SJSA1 (cell line): Measurements from ENCODE around the gene GPR160.

DNA sequence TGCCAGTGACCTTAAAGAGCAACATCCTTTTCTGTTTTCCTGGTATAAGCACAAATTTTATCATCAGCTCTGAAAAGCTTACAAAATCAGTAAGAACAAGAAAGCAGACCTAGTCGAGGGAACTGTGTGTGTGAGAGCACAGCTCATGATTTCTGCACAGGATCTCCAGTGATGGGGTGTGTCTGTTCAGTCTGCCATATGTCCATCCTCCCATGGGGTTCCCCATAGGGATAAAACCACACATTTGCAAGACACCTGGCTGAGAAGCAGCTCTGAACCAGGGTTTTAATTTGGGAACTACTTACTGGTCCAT is 72.4 kb downstream of the GOLIM4 start:
- RAMPAGE, long total RNA = no peak

DNA sequence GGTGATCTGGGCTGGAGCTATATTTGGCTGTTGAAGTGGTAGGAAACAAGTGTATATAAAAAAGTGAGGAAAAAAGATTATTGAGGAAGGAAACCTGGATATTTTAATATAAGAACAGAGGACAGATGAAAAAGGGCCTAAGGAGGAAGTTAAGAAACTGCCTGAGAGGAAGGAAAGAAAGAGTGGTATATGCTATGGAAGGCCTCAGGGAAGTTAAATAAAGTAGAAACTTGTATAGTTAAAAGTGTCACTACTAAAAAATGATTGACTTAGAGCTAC is 164.9 kb upstream of the GOLIM4 start:
- RAMPAGE, long total RNA = no peak

DNA sequence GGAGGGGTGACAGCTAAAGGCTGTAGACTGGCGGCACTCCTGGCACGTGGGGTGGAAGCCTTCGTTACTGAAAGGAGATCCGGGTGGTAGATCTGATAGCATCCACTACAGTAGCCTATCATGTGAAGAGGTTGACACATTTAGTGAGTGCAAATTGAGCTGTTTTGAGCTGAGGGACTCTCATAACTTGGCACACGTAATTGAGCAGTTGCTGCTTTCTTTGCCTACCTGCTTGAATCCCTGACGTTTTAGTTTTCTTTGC is 588.9 kb upstream of the GOLIM4 start:
- RAMPAGE, long total RNA = no peak

GRCh38 chr3:169273047-169273865 is 390.3 kb downstream of the MECOM start:
- RAMPAGE, long total RNA = no peak

DNA sequence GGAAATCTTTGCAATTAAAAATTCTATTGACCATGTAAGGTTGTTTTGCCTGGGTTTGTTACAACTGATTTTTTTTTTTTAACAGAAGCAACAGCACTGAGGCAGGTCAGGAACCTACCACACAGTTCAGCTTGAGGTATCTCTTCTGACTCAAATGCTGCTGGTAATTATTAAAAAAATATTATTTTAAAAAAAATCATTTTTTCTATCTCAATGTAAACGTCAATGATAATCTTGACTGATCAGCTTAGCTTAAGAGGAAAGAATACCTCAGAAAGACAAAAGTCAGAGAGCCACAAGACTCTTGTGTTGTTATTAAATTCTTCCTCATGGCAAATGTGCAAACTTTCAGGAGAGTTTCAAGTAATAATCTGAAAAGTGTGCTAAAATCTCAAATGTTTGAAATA is 366.0 kb downstream of the MECOM start:
- RAMPAGE, long total RNA = no peak

DNA sequence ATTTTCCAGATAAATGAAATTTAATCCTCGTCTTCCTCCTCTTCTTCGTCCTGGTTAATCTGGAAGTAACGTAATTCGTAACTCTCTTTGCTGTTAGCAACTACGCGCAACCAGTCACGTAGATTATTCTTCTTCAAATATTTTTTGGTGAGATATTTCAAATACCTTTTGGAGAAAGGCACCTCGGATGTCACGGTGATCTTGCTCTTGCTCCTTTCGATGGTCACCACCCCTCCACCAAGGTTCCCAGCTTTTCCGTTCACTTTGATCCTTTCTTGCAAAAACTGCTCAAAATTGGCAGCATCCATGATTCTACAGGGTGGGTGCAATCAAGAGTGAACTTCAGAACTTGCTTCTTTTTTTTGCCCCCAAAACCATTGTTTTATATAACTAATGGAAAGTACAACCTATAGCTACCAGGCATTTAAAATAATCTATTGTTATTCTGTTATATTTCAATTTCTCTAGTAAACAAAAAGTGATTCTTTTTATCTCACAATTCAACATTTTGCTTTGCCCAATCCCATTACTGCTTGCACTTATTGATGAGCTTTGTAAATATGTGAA is 179.8 kb downstream of the MECOM start:
- RAMPAGE, long total RNA = start-site peak on the minus strand centred at position 301 of the sequence, 27 bp wide, 13 and 14 reads in 2 replicates

DNA sequence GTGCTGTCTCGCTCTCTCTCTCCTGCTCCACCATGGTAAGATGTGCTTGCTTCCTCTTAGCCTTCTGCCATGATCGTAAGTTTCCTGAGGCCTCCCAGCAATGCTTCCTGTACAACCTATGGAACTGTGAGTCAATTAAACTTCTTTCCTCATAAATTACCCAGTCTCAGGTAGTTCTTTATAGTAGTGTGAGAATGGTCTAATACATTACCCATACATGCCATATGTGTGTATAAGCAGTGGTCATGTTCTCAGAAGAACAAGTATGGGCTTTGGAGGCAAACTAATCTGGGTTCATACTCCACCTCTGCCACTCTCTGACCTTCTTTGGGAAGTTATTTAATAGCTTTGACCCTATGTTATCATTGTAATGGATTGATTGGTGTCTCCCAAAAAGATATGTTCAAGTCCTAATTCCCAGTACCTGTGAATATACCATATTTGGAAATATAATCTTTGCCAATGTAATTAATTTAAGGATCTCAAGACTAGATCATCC is 116.2 kb downstream of the MECOM start:
- RAMPAGE, long total RNA = no peak

DNA sequence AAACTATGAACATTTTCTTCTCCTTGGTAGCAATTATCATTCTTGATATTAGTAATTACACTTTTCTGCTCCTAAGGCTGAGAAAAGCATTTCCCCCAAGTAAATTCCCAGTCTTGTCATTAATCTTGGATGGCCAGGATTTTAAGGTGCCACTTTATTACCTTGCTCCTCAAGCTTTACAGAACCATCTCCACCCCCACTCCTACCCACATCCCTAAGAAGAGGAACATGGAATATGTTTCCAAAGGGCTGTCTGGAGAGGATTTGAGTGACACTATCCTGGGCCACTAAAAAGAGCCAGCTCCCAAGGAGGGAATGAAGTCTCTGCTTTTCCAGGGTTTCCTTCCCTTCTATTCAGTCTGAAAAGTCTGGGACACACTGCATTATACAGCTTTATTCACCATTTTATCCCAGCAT is 35.5 kb upstream of the MECOM start:
- RAMPAGE, long total RNA = no peak

DNA sequence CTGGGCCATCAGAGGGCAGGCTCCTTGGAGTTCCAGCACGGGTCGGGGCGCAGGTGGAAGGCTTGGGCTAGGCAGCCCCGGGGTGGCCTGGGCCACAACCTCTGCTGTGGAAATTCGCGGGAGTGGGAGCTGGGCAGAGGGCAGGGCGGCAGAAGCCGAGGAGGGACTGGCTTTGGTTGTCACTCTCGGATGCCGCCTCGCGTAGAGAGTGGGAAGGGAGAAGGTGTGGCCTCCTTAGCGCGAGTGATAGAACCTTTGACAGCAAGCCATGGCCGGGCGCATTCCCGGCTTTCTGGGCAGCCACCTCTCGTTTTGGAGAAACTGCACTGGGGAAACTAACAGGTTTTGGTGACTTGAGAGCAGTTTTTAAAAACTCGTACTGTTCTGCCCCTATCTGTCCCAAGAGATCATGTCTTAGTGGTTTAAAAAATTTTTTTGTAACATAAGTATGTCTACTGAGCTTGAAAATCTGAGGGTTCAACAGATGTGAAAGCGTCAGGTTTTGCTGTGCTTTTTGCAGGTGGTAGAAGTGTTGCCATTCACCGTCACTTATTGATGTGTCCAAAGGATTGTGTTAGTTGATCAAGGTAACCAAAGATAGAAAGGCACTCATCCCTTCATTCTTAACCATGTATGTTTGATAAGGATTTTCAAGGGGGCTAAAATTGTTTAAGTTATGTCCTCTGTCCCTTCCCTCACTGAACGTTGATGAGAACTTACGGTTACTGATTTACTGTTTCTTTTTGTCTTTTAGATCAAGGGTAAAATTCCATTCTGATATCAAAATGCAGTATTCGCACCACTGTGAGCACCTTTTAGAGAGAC is 527 bp downstream of the MYNN start:
- RAMPAGE, long total RNA = no peak

- RAMPAGE, long total RNA = no peak
Observed at GRCh38 chr3:169865150-169865794, 4.5 kb downstream of the LRRC31 start.

GRCh38 chr3:169870053-169870501 is 342 bp upstream of the LRRC31 start:
- RAMPAGE, long total RNA = no peak

- RAMPAGE, long total RNA = no peak
Observed at GRCh38 chr3:169940647-169940848, 26.1 kb upstream of the SEC62 start.

DNA sequence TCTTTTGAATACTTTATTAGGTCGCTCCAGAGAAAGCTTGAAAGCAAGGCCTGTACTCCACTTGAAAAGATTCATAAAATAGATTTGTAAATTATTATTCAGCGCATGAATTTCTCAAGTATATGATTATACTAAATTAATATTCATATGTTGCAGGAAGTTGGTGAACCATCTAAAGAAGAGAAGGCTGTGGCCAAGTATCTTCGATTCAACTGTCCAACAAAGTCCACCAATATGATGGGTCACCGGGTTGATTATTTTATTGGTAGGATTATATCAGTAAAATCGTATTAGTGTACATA is 8.8 kb downstream of the SEC62 start:
- RAMPAGE, long total RNA = no peak

DNA sequence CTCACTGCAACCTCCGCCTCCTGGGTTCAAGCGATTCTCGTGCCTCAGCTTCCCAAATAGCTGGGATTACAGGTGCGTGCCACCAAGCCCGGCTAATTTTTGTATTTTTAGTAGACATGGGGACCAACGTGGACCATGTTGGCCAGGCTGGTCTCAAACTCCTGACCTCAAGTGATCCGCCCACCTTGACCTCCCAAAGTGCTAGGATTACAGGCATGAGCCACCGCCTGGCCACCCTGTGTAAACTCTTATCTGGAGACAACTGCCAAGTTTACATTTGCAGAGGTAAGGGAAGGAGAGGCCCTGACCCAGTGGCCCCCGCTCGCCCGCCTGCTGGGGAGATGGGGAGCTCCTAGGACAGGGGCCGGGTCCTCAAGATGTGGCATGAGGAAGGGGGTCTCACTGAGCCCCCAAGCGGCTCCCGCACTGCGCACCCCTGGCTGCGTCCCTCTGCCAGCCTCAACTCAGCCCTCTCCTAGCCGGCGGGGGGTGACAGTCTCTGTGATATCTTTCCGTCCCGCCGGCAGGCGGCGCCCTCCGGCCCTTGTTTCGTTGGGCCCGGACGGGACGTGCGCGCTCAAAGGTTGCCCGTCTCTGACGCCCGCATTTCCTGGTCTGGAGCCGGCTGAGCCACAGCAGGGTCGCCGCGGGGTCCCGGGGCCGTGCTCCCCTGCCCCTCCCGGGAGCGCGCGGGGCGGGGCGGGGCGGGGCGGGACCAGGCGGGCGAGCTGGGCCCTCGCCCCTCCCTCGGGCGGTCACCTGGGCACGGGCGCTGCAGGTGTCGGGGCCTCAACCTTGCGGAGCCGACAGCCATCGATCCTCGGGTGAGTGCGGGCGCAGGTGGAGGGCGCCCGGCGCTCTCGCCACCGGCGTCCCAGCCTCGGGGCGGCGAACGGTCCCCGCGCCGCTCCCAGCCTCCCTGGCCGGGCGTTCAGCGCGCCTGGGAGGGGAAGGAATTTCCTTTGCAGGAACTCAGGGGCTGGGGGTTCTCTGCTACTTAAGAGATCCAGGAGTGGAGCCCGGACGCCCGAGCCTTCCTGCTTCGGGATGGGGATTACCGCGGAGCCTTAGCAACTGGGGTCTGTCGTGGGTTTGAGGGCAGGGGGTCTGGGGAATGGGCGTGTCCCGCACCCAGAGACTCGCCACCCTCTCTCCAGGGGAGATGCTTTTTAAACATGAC is at the start of gene GPR160:
Gene GPR160, plus strand, starts transcription at position 604 of the 1,180 bp plus-strand sequence.
- RAMPAGE, long total RNA = no peak

DNA sequence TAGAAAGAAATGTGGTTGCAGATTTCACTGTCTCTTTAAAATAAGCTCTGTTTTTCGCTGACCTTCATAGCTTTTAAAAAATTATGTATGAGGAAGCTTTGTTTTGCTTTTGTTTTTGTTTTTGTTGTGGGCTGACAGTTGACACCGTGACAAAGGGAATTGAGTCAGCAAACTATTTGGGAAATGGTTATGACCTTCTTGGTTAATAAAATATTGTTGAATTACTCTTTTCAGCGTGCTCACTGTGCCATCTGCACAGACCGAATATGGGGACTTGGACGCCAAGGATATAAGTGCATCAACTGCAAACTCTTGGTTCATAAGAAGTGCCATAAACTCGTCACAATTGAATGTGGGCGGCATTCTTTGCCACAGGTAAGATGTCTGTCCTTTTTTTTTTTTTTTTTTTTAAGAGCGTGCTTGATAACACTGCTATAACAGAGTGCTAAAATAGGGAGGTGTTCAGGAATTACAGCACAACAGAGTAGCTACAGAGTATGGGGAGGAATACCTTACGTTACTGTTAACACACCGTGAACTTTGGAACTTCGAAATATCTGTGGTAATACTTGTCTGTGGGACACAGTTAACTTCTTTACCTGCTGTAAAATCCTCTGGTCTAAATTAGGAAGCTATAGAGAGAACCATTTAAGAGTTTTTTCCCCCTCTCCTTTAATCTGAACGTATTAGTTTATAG is 48.1 kb downstream of the PRKCI start:
- RAMPAGE, long total RNA = no peak

DNA sequence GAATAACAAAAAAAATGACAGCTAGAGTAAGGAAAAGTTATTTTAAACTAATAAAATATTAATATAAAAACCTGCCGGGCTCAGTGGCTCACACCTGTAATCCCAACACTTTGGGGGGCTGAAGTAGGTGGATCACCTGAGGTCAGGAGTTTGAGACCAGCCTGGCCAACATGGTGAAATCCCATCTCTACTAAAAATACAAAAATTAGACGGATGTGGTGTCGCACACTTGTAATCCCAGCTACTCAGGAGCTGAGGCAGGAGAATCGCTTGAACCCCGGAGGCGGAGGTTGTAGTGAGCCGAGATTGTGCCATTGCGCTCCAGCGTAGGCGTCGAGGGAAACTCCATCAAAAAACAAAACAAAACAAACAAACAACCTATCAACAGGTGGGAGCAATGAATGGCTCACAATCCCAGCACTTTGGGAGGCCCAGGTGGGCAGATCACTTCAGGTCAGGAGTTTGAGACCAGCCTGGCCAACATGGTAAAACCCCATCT is 4.7 kb downstream of the SKIL start:
- RAMPAGE, long total RNA = no peak

- RAMPAGE, long total RNA = no peak
Observed at GRCh38 chr3:170390072-170390649, 28.5 kb upstream of the CLDN11 start.

GRCh38 chr3:170425576-170426312 is 7.1 kb downstream of the CLDN11 start:
- RAMPAGE, long total RNA = no peak

DNA sequence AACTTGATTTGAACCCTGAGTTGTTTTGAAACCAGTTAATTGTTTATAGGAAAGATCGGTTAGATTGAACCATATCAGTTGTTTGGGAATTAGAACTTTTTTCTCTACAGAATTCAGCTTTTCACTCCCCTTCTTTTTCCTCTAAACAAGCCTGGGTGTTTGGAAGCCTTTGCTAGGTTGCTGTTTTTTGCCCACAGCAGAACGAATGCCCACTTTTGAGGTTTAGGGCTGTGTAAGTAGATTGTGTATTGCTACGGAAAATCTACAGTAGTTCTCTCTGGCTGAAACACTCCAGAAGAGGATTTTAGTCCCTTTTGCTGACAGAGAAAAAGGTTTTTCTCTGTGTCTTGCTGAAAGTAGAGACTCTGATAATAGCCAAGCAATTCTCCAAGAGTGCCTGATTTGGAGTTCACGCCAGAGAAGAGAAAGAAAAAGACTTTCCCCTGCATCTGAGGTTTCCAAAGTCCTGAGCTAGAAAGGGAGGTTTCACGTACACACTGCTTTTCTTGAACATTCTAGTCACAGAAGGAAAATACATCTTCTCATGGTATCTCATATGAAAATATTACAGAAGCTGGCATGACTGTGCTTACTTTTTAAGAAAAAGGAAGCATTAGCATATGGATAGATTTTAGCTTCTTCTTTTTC is 11.3 kb downstream of the CLDN11 start:
- RAMPAGE, long total RNA = no peak

DNA sequence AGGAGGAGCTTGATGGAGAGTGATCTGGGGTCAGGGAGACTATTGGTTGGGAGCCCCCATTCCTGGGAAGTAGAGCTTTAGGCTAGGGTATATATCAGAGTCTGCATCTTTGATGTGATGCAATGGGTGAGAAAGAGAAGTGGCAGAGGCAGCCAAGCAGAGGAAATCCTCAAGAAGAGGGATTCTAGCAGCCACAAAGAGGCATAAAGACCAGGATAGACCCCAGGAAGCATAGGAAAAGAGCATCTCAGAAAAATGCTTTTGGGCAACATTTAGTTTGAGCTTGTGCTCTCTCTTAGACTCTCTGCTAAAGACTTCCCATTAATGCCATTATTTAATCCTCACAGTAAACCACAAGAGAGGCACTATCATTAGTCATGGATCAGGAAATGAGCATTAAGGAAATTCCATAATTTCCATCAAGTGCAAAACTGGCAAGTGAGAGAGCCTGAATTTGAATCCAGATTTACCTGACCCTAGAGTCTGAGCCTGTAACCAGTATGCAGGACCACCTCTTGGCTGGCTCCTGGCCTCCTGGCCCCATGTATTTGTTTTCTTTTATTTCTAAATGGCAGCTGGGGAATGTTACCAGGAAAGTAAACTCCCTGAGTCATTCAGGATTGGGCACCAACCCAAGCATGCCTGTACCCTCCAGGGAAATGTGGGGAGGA is 118.7 kb downstream of the RPL22L1 start:
- RAMPAGE, long total RNA = no peak